Islet of Langerhans (tissue), 1 donor: ENCODE measurements around the gene POU6F1.

GRCh38 chr12:50506657-50507221 lies 2.0 kb downstream of the DIP2B start:
- RRBS: no CpG with 5 or more reads among the region's 5 CpGs

DNA sequence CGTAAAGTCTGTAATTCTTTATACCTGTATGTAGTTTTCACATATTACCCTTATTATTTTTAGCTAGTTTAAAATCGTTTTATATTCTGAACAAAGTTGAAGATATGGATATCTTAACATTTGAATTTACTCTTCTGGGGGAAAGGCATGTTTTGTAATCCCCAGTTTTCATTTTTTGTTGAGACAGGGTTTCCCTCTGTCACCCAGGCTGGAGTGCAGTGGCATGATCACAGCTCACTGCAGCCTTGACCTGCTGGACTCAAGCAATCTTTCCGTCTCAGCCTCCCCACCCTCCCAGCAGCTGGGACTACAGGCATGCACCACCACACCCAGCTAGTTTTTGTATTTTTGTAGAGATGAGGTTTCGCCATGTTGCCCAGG lies 2.0 kb downstream of the METTL7A start:
- RRBS: no CpG with 5 or more reads among the region's 4 CpGs

GRCh38 chr12:50937044-50937674 lies 12.3 kb downstream of the METTL7A start:
- RRBS: no CpG with 5 or more reads among the region's 14 CpGs

DNA sequence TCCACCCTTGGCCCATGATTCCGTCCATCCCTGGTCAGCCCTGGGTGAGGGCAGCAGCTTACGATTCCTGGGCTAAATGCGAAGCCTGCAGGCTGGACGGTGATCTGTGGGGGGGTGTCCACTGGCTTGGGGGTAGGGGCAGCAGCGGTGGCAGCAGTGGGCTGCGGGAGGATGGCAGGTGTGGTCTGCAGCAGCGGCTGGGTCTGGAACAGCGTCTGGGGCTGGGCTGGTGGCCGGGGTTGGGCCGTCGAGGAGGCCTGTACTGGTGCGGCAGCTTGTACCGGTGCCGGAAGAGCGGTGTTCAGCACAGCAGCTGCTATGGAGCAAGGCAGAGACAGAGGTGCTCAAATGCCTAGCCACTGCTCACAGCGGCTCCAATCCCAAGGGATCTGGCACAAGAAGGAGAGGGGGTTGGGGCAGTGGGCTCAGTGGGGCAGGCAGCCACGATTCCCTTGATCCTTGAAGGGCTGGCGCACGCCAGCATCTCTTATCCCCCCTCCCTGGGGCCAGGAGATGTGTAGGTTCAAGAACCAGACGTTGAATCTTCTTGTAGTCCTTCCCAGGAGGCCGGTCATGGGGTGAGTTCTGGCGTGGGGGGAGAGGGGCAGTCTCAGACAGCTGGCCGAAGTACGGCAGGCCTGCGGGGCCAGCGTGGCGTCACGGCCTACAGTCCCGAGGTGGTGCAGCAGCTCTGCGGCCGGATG lies 20.0 kb downstream of the POU6F1 start:
- RRBS: 91% methylated on average over 5 of the region's 31 CpGs

DNA sequence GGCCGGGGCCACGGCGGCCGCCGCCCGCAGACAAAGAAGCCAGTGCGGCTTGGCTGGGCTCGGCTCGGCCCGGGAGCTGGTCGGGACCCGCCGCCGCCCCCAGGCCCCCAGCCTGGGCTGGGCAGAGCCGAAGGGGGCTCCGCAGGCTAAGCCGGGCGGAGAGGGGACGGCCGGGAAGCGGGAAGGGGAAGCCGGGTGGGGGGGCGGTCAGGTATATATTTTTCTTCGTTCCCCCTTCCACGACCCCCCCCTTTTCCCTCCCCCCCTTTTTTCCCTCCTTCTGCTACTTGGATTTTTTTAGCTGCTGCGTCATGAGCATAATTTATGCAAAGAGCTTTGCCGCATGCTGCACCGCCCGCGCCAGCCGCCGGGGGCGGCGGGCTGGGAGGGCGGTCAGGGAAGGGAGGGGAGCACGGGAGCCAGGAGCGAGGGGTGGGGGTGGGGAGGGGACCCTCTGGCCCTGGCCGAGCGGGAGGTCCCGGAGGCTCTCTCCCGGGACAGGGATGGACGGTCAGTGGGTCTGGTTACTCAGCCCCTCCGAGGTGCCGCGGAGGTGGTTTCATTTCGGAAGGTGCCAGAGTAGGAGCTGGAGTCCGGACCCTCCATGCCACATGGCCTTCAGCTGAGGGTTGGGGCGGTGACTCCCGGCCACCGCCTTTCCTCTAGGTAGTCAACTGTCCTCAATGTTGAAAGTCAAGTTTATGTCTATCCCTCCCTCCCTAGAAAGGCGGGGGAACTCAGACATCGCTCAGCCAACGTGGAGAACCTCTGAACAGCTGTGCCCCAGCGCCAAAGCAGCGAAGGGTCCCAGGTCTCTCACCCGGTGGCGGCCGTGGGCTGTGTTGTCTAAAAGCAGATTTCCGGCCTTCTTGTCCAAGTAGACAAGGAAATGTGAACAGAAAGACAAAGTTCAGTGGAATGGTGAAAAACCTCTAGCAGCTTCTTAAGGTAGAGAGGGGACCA lies at the start of gene POU6F1:
Gene POU6F1, minus strand, starts transcription at position 328 of the 963 bp plus-strand sequence.
- RRBS: 3% methylated on average over 26 of the region's 59 CpGs

GRCh38 chr12:51381145-51381696 lies 10.0 kb downstream of the GALNT6 start:
- RRBS: no CpG with 5 or more reads among the region's 4 CpGs

DNA sequence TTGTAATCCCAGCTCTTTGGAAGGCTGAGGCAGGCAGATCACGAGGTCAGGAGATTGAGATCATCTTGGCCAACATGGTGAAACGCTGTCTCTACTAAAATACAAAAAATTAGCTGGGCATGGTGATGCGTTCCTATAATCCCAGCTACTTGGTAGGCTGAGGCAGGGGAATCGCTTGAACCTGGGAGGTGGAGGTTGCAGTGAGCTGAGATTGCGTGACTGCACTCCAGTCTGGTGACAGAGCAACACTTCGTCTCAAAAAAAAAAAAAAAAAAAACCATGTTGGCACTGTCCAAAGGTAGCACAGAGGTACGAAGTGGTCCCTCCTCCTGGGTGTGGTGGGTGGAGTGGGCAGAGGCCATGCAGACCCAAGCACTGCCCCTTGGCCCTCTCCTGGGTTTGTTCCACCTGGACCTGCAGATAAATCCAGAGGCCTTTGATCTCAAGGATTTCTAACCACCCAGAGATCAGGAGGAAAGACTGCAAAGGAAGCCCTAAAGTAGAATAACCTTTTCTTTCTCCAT lies 8.6 kb upstream of the GALNT6 start:
- RRBS: no CpG with 5 or more reads among the region's 7 CpGs

DNA sequence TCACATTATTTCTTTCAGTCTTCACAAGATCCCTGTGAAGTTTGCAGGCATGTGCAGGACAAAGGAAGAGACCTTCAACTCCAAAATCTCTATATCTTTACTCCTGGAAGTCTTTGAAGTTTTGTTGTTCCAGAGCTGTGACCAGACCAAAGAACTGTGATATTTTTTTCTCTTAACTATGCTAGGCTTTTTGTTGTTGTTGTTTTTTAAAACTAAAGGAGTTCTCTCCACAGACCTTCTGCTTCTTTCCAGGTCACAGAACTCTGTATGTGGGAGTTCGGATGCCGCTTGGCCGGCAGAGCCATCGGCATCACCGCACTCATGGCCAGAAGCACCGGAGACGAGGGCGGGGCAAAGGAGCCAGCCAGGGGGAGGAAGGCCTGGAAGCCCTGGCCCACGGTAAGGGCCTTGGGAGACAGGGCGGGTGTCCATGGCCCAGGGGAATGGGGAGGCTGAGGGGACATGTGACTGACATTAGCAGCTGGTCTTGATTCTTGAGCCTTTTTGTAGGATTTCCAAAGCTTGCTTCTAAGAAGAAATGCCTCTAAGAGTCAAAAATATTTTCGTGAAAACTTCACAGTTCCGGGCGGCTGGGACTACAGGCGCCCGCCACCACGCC lies 26.1 kb downstream of the SLC4A8 start:
- RRBS: 100% methylated on average over 3 of the region's 16 CpGs

DNA sequence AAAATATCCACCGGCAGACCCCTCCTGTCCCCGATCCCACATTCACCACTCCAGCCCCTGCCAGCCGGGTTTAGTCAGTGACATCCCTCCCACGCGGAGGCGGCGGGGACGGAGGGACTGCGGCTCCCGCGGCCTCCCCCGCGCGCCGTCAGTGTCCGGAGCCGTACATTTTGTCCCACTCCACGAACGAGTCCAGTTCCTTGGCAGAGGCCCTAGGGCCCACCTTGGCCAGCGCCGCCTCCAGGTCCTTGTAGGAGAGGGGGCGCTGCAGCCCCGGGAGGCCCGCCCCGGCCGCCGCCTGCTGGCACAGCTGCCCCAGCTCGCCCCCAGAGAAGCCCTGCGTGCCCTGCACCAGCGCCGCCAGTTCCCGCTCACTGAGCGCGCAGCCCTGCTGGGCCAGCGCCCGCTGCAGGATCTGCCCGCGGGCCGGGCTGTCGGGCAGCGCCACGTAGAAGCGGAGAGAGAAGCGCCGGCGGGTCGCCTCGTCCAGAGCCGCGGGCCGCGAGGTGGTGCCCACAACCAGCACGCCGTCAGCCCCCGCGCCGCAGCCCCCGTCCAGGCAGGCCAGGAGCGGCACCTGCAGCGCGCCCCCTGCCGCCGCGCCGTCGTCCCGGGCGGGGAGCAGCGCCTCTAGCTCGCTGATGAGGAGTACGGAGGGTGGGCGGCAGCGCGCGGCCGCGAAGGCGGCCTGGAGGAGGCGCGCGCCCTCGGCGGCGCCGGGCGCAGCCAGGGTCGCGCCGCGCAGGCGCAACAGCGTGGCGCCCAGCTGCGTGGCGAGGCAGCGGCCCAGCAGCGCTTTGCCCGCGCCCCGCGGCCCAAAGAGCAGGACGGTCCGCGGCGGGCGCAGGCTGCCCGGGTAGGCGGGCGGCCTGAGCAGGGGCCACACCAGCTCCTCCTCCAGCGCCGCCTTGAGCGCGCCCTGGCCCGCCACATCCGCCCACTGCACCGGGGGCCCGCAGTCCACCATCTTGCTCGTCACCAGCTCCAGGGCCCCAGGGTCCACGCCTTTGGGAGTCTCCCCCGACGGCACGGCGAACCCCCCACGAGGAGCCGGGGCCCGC lies 5.9 kb upstream of the TMDD1 start:
- RRBS: 20% methylated on average over 36 of the region's 126 CpGs

GRCh38 chr12:51901278-51901729 lies 6.0 kb upstream of the ACVRL1 start:
- RRBS: no CpG with 5 or more reads among the region's 9 CpGs

DNA sequence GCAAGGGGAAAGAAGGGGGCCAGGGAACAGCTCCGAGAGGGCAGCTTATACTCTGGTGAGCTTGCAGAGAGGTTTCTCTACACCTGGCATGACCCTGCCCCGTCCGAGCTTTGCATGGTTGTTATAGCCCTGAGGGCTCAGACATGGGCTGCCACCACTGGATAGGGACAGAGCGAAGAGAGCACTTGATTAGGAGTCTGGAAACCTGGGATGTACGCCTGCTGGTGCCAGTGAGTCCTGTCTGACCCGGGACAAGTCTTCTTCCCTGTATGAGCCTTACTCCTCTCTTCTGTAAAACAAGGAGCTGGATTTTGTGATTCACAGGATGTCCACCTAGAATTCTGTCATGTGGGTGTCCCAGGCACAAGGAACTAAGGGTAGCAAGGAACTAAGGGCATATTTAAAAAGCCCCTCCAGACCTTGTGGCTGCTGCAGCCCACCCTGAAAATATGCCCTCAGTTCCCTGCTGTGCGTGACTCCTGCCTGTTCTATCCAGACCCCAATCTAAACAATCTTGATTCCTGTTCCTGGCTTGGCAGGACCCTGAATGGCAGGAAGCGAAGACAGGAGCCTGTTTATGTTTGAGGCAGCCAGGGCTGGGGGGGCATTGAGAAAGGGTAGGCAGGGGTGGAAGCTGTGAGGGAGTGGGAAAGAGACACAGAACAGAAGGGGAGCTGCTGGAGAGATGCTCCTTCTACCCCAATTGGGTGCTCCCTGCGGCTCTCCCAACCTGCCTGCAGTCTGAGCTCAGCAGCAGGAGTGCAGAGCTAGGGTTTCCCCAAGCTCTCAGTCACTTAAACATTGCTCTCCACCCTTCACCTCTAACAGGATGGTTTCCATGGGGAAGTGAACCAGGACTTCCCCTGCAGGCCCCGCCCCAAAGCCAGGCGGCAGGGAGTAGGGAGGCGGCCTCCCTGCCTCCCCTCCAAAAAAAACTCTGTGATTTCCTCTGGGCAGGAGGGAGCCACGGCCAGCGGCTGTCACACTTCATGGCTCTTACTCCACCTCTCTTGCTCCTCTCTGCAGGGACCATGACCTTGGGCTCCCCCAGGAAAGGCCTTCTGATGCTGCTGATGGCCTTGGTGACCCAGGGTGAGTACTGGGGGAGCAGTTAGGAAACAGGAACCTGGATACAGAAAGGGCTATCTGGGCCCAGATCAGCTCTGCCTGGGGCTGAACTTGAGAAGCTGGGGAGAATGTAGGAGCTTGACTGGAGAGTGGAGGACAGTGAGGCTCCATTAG lies 4.6 kb downstream of the ACVRL1 start:
- RRBS: no CpG with 5 or more reads among the region's 14 CpGs

DNA sequence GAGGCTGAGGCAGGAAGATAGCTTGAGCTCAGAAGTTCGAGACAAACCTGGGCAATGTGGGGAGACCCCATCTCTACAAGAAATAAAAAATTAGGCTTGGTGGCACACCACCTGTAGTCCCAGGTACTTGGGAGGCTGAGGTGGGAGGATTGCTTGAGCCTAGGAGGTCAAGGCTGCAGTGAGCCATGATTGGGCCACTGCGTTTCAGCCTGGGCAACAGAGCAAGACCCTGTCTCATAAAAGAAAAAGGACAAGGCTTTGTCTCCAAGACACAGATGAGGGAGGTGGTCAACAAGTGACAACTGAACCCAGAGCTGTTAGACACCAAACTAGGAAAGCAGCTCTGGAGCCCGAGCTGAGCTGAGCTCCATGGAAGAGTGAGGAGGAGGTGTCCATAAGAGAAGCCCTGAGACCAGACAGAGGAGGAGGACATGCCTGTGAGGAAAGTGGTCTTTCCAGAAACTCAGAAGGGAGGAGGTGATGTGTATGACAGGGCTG lies 14.4 kb upstream of the TAMALIN start:
- RRBS: no CpG with 5 or more reads among the region's 3 CpGs

GRCh38 chr12:52009904-52010842 lies 3.4 kb downstream of the TAMALIN start:
- RRBS: no CpG with 5 or more reads among the region's 15 CpGs

DNA sequence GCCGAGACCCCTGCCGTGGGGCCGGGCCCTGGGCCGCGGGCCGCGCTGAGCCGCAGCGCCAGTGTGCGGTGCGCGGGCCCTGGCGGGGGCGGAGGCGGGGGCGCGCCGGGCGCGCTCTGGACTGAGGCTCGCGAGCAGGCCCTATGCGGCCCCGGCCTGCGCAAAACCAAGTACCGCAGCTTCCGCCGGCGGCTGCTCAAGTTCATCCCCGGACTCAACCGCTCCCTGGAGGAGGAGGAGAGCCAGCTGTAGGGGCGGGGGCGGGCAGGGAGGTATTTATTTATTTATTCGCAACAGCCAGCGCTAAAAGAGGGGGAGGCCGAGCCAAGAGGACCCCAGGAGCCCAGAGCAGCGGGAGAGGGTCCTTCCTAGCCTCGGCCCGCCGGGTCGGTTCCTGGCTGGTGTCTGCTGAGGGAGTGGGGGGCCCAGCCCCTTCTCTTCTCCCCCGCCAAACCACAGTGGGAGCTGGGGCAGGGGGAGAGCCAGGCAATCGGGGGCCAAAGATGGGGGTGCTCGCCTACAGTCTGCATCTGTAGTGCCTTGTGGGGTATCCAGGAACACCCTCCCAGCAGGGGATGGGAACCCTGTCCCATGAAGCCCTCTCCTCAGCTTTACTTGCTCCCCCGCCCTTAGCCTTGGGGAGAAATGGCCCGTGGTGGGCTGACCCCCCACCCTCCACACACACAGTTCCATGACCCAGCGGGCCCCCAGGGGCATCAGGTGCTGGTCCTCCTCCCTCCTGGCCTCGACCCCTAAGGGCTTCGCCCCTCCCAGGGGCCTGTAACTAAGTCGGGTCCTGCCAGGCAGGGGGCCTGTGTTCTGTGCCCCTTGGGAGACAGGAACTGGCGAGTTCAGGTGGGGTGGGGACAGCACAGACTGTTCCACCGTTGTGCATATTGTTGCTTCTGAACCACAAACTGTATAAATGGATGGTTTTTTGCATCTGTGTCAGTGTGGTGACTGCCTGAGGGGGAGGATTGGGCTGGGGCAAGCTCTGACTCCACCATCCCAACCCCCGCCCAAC lies 8.5 kb downstream of the TAMALIN start:
- RRBS: 73% methylated on average over 20 of the region's 53 CpGs

DNA sequence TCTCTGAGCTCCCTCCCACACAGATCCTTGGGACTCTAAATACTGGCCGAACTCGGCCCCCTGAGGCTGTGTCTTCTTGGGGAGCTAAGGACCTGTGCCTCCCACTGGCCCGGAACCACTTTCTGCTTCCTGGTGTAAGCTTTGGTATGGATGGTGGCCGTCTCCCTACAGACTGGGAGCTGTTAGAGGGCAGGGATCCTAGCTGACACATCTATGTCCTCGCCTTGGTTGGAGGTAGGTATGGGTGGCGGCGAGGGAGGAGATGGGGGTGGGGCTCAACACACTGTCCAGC lies 15.9 kb downstream of the TAMALIN start:
- RRBS: no CpG with 5 or more reads among the region's 7 CpGs

GRCh38 chr12:52055383-52056020 lies 4.3 kb downstream of the NR4A1 start:
- RRBS: no CpG with 5 or more reads among the region's 13 CpGs

- RRBS: 92% methylated on average over 6 of the region's 25 CpGs
These were observed 6.0 kb downstream of the NR4A1 start for GRCh38 chr12:52056973-52057985.

GRCh38 chr12:52059587-52060536 lies 8.6 kb downstream of the NR4A1 start:
- RRBS: no CpG with 5 or more reads among the region's 12 CpGs

DNA sequence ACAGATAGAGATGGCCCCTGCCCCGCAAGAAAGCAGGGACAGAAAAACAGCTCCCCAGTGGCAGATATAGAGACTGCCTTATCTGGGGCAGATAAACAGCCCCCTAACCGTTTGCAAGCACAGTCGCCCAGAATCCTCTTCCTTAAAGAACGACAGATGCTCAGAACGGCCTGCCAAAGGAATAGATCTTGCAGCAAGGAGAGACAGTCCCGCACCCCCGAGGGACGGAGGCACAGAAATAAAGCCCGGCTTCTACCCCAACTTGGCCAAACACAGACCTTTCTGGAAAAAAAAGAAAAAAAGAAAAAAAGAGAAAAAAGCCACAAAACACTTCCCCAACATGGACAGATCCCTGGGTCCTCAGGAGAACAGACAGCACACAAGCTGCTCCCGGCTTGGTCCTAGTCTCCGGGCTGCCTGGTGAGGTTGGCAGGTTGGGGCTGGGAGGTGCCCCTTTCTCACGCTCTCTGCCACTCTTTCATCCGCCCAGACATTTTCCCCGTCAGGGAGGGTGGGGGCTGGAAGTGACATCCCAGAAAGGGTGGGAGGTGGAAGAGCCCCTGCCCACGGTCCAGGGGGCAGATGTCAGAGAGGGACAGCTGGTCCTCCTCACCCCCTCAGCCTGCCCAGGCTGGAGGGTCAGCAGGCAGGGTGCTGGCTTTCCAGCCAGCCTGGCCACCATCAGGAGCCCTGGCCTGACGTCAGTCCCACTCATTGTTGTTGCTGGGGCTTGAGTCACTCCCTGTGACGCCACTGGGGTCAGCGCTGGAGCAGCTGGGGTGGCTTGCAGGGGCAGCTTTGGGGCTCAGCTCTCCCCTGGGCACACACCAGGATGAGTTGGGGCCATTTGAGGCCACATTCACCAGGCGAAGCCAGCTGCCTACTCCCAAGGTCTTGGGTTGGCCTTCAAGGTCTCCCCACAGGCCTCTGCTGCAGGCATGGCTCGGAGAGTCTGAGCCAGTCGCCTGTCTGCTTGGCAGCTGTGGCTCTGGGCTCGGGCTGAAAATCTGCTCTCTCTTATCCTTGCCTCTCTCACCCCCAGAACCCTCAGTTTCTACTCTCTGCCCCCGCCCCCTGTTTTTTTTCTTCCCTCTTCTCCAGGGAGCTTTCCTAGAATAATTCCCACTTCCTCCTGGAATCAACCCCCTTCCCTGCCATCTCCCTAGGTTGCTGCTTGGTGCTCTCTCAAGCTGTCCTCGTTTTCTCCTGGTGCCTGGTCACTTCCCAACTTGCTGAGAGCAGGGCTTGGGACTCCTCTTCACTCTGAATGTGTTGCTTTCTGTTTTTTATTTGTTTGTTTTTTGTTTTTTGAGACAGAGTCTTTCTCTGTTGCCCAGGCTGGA lies 5.7 kb upstream of the ATG101 start:
- RRBS: no CpG with 5 or more reads among the region's 24 CpGs

- RRBS: no CpG with 5 or more reads among the region's 4 CpGs
These were observed 848 bp upstream of the ATG101 start for GRCh38 chr12:52068988-52069271.